Rectum (tissue), 1 donor: ENCODE results near the genes TAF4B and KCTD1.

DNA sequence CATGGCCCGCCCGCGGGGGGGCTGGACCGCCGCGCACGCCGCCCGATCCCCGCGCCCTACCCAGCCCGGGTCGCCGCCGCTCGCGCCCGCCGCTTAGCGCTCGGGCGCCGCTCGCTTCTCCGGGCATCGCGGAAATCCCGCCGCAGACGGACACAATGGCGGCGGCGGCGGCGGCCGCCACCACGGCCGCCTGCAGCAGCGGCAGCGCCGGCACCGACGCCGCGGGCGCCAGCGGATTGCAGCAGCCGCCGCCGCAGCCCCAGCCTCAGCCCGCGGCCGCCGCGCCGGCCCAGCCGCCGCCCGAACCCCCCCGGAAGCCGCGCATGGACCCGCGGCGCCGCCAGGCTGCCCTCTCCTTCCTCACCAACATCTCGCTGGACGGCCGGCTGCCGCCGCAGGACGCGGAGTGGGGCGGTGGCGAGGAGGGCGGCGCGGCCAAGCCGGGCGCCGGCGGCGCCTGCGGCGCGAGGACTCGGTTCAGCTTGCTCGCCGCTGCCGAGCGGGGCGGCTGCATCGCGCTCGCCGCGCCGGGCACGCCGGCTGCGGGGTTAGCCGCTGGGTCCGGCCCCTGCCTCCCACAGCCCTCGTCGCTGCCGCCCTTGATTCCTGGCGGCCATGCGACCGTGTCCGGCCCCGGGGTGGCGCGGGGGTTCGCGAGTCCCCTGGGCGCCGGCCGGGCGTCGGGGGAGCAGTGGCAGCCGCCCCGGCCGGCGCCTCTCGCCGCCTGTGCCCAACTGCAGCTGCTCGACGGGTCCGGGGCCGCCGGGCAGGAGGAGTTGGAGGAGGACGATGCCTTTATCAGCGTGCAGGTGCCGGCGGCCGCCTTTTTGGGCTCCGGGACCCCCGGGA is 547 bp downstream of the CABLES1 start:
- PRO-cap: bidirectional peak, plus-strand start at position 145 of the sequence, minus-strand start outside the sequence; bidirectional peak, plus-strand start at position 443 of the sequence, minus-strand start at position 373 of the sequence; bidirectional peak, plus-strand start outside the sequence, minus-strand start at position 732 of the sequence

DNA sequence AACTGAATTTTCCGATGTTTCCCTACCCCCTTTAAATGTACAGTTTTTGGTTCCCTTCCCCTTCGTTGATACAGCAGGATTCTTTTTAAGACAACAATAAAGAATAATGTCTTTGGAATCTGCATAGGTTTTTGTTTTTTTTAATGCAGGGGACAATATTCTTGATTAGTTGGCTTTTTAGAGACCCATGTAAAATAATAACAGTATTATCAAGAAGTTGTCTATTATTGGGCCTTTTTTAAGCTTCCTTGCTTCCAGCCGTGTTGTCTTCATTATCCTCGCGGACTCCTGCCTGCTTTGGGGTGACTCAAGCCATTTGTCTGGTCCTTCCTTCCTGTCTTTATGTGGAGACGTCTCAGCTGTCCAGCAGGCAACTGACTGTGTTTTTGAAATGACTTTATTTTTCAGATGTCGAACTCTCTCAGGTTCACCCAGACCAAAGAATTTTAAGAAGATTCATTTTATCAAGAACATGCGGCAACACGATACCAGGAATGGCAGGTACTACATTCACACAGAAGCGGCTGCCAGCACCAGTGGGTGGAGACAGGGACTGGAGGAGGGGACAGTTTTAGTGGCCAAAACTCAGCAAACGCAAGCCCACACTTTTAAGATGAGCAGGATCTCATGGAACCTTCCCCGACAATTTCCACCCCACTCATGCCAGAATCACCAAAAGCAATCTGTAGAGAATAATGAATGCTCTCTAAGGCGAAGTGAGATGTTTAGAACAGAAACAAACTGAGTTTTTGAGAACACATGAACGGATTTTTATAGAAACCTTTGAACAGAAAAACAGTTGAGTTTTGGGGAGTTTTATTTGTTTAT is 59.0 kb downstream of the CABLES1 start:
- PRO-cap: no peak

- PRO-cap: no peak
Observed at GRCh38 chr18:23227265-23227722, 92.0 kb downstream of the CABLES1 start.

DNA sequence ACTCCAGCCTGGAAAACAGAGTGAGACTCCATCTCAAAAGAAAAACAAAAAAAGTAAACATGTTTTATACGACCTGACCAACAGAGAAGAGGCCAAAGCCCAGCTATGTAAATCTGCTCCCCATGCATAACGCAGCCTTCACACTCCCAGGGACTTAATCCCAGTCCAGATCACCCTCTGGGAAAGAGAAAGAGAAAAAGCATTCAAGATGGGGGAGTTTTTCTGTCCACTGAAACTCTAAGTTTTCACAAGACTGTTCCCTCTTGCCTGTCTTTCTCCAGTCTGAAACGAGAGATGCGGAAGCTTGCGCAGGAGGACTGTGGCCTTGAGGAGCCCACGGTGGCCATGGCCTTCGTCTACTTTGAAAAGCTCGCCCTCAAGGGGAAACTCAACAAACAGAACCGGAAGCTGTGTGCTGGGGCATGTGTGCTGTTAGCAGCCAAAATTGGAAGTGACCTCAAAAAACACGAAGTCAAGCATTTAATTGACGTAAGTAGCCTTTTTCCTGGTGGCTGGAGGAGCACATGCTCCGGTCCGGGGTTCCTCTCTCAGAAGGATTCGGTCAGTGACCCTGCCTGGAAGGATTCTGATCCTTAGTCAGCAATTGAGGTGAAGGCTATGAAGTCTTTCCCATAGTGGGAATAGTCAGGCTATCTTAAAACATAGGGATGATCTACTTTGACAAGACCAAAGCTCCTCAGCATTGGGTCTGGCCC is 118.3 kb downstream of the CABLES1 start:
- PRO-cap: no peak

DNA sequence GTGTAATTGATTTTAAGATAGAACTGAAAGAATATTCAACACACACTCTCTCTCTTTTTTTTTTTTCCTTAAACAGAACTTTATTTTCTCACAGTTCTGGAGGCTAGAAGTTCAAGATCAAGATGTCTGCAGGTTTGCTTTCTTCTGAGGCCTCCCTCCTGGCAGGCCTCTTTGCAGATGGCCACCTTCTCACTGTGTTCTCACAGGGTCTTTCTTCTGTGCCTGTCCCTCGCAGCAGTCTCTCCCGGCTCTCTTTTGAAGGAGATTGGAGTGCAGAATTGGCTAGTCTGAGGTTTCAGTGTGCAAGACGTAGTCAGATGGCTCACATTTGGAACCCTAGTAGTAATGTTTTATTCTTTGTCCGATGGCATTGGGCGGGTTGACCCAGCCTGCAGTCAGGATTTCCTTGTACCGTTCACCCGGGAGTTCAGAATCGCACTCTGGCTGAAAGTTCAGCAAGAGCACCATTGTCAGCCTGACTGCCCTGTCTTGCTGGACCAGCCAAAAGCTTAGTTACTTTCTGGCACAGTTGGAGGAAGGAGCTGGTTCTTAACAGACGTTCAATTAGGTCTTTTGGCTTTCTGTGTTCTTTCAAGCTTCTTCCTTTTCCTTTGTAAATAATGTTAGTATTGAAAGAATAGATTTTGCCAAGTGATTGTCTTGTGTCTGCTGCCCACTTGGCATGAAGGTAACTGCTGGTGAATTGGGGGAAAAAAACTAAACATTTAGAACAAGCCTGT is 18.5 kb downstream of the RMC1 start:
- PRO-cap: no peak

- PRO-cap: no peak
Observed at GRCh38 chr18:23585186-23585905, 960 bp downstream of the NPC1 start.

- PRO-cap: bidirectional peak, plus-strand start at chr18:23618935, minus-strand start at chr18:23618910; unidirectional peak, minus-strand start at chr18:23619755
Observed at GRCh38 chr18:23618702-23619905, 32.8 kb upstream of the NPC1 start.

GRCh38 chr18:23857877-23858147 is 156.7 kb upstream of the TTC39C start:
- PRO-cap: no peak

DNA sequence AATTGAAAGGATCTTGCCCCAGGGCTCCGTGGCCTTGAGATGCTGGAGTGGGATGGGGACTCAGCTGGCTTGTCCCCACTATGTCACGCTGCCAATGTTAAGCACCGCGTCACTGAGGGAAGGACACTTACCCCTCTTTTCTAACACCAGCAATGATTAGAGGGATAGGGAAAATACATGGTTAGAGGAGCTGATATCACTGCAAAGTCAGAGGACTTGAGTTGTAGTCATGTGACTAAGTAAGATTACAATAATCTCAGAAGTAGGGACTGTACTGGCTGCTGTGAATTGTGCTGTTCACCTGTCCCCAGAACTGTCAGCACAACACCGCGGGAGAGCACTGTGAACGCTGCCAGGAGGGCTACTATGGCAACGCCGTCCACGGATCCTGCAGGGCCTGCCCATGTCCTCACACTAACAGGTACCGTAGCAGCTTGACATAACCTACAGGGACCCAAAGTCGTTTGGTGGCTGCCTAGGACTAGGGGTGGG is 132.9 kb upstream of the TTC39C start:
- PRO-cap: no peak

DNA sequence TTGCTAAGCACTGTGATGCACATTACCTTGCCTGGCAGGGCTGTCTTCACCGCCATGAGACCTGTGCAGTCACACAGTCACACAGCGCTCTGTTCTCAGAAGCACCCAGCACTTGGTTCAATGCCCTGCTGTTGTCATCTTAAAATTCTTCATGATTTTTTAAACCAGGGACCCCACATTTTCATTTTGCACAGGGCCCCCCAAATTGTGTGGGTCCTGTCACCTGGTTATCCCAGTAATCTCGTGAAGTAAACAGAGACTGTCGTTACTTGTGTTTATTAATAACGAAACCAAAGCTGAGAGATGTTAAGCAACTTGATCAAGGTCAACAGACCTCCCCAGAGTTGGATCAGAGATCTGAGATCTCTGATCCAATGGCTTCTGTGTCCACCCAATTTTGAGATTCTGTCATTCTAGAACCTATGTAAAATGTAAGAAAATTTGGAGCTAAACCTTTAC is 13.9 kb upstream of the TTC39C start:
- PRO-cap: no peak

DNA sequence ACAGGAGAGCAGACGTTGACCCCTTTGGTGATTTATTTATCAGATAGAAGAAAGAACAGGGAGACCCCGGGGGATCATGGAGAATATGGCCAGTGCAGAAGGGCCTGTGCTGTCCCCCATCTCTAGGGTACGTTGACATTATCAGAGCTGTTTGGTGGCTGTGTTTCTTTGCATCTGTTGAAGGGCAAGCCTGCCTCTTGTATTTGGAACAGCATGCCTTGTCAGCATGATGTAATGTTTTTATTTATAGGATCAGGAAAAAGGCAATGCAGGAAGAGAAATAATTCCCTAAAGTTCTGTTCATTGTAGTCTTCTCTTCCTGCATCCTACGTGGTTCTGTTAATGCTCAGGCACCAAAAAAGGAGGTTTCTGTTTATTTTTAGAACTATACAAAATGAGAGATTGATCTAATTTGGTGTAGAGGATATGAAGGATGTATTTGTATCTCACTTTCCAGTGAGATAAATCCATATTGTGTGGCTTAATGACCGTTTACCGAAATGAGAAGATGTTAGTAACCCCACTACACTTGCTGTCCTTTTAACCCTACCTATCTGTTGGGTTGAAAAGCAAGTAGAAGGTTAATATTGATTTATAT is 49.7 kb upstream of the CABYR start:
- PRO-cap: no peak

DNA sequence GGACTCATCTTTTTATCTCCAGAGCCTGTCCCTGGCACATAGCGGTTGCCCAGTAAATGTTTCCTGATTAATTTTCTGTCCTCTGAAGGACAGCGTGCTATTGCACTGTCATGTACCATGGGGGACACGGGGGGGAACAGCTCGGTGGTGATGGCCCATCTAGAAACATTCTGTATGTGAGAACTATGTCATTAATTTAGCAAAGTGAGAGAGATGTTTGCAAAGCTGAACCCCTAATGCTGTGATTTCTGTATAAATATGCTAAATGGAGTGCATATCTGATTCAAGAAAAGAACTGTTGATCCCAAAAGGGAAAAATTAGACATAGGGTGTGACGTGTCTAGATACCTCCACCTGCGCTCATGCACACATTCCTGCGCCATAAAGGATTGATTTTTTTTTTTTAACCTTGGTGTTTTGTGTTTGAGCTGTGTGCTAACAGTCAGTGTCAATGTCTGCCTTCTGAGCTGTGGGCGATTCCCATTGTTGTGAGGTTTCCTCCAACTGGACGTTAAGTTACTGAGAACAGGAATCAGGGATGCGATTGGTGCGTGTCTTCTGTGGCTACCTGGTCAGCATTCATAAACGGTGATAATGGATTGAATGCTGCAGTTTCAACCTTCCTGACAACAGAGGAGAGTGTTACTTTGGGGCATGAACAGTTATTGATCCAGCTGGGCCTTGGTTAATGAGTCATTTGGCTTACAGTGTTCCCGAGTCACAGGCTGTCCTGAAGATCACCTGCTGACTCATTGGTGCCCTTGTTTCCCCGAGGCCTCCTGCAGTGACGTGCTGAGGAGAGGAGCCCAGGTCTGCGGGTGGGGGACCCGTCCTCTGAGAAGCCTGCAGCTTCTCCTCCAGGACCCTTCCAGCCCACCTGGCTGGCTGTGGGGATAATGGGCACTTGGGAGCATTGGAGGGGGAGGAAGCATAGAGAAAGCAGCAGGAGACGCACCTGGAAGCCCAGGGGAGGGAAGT is 26.0 kb upstream of the CABYR start:
- PRO-cap: no peak

GRCh38 chr18:24397952-24398290 is 297 bp upstream of the OSBPL1A start:
- PRO-cap: bidirectional peak, plus-strand start at chr18:24398102, minus-strand start at chr18:24397824

DNA sequence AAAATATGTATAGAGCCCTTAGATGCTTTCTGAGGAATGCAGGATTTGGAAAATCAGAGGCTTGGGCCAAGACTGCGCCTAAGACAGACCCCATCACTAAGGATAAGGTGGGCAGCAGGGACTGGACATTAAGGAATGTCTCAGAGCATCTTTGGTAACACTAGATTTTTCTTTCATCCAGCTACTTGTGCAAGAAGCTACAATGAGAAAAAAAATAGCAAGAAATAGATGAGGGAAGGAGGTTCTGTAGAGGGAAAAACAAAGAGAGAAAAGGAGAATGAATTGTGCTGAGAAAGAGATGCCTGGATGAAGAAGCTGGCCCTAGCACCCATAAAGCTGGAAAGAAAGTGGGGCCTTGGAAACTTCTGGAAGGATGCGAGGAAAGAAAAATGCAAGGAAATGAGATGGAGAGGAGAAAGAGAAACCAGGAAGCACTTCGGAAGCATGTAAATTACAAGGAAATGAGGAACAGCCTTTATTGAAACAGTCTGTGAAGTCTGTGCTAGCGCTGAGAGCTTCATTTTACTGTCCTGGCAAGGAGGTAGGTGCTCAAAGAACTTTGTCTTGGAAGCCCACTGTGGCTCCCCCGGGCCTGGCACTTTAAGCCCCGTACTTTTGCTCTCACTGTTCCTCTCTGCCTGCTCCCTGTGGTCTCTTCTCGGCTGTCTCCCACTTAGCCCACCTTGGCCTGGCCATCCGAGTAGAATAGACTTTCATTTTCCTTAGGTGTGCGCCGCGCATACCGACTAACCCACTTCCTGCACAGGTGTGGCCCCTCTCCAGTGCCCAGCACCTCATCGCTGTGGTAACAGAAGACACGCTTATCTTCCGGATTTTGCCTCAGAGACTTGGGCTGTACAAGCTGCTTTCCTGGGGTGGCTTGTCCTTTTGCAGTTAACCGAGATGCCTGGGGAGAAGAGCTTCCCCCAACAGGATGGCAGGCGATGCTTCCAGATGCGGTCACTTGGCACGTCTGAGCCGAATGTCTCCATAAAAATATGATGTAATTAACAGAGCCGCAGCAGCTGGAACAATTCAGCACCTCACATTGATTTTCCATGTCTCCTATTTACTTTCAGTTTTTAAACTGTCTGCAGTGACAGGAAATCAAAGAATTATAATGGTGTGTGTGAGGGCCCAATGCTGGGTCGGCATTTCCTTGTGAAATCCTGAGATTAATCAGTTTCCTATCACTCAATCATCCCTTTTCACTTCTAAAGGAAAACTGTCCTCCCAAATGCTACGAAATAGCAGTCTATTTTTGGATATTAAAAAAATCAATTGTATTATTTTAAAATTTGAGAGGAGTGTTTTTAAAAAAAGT is 199.6 kb downstream of the HRH4 start:
- PRO-cap: unidirectional peak, minus-strand start at position 975 of the sequence

- PRO-cap: bidirectional peak, plus-strand start at chr18:26226481, minus-strand start at chr18:26226266; bidirectional peak, plus-strand start at chr18:26227006, minus-strand start at chr18:26226789; unidirectional peak, minus-strand start at chr18:26227067
Observed at GRCh38 chr18:26225910-26227165, at the start of gene TAF4B. TSS of gene TAF4B (plus strand) at chr18:26226445.

DNA sequence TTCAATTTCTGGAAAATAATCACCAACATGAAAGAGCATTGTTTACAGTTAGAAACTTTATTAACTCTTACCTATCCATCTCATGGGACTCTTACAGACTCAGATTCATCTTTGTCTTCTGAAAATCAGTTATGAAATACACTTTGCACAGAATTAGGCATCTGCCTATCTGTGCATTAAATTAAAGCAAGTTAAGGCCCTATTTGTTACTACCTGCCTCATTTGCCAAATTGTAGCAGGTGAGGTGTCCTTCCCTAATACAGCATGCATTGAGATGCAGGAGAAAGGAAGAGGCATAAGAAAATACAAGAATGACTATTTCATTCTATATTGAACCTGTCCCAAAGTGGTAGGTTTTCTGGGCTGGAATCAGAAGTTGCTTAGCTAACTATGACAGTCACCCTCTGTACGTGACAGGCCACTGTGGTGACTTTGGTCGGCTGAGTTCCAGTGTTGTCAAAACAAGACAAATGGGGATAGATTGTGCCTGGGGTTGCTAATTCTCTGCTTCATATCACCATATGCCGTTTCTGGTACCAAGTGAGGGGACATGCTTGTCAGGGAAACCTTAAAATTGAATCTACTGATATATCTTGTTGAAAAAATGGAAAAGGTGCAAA is 158.2 kb downstream of the KCTD1 start:
- PRO-cap: no peak

DNA sequence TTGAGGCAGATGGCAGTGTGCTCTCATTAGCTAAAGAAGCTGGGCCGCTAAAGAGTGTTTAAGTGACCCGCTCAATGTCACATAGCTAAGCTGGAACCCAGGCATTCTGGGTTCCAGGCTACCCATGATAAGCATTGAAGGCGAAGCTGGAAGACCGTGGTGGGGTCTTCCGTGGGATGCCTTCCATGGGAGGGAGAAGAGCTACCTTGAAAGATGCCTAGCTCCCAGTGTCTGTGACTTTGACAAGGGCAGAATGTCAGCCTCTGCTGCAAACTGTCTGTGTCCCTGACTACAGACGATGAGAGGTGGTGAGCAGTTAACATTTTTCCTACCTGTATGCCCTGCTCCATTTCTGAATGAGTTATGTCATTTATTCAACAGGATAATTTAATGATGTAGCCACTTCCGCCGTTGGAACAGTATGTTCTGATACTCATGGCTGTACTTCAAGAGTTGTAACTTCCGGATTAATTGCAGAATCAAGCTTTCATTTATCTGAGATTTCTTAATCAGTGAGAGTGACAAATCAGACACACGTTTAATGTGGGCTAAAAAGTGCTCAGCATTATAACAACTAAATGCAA is 107.9 kb downstream of the KCTD1 start:
- PRO-cap: no peak

- PRO-cap: no peak
Observed at GRCh38 chr18:26458459-26459151, 89.7 kb downstream of the KCTD1 start.

GRCh38 chr18:26548268-26548643 is at the start of gene KCTD1:
TSS of gene KCTD1 (minus strand) at chr18:26548553.
- PRO-cap: bidirectional peak, plus-strand start at chr18:26548921, minus-strand start at chr18:26548550

GRCh38 chr18:26665328-26665706 is 117.0 kb upstream of the KCTD1 start:
- PRO-cap: unidirectional peak, minus-strand start at chr18:26665548